Bronchus fibroblast of lung (primary cell): ENCODE measurements around a stretch of chr16.

DNA sequence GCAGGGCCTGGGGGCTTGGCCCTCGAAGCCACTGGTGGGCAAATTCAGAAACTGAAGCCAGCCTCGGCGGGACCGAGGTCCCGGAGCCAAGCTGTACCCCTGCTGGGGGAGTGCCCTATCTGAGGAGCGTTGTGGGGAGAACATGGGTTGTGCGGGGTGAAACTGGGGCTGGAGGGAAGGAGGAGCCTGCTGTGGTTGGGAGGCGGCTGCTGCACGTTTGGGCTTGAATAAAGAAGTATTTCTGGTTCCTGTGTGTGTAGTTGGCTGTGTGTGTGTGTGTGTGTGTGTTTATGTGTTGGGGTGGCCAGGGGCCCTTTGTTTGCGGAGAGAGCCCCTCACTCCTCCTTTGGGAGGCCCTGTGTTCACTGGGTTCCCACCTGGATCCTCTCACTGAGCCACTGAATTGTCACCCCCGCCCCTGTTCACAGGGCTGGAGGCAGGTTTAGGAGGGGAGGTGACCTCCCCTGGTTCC lies 6.0 kb downstream of the ADAD2 start:
- RAMPAGE, long total RNA, result no peak

- RAMPAGE, long total RNA, result no peak
Observed at GRCh38 chr16:84266188-84266804, 26.5 kb upstream of the KCNG4 start.

DNA sequence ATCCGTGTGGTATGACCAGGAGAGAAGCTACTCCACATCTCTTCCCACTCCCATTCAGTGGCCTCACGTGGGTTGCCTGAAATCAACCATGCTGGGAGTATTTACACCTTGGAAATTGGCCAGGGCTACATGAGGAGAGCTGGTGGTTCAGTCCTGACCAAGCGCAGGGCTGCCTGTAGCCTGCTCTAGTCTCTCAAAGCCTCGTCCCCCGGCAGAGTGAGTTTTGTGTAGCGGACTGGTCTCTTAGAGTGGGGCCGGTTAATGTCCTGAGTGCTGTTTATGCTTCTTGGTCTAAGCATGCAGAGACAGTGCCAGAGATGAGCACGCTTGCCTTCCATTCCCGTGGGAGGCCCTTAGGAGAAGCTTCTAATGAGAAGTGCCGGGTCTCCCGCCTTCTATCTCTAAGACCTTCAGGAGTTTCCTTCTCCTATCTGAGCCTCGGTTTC lies 3.8 kb downstream of the WFDC1 start:
- RAMPAGE, long total RNA, result no peak

GRCh38 chr16:84340130-84340888 lies 28.0 kb upstream of the ATP2C2 start:
- RAMPAGE, long total RNA, result no peak

- RAMPAGE, long total RNA, result no peak
Observed at GRCh38 chr16:84362250-84362795, 6.0 kb upstream of the ATP2C2 start.

DNA sequence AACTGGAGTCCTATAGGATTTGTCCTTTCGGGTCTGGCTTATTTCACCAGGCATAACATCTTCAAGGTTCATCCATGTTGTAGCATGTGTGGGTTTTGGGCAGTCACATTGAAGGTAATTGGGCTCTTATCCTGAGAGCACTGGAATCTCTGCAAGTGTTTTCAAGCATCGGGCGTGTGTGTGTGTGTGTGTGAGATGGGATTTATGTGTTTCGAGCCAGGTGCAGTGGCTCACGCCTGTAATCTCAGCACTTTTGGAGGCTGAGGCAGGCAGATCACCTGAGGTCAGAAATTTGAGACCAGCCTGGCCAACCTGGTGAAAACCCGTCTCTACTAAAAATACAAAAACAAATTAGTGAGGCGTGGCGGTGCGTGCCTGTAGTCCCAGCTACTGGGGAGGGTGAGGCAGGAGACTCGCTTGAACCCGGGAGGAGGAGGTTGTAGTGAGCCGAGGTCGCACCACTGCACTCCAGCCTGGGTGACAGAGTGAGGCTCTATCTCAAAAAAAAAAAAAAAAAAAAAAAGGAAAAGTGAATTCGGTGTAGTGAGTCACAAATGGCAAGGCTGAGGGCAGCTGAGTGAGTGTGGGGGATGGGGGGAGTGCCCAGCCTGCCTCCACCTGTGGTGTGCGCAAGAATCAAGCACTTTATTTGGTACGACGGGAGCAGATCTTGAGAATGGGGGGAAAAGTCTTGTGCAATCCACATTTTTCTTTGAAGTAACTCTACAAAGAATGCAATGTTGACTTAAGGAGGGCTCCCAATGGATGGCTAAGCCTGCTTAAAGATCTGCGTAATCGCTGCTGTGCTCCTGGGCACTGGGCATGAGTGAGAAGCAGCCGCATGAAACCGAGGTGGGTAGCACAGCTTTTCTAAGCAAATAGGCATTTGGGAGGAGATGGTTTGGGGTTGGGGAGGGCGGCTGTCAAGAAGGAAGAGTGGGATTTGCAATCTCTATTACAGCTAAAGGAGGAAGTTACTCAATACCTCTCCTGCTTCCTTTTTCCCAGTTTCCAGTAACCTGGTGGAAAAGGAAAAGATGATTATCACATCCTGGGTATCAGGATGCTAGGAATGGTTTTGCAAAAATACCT lies 28.1 kb downstream of the ATP2C2 start:
- RAMPAGE, long total RNA, result no peak

DNA sequence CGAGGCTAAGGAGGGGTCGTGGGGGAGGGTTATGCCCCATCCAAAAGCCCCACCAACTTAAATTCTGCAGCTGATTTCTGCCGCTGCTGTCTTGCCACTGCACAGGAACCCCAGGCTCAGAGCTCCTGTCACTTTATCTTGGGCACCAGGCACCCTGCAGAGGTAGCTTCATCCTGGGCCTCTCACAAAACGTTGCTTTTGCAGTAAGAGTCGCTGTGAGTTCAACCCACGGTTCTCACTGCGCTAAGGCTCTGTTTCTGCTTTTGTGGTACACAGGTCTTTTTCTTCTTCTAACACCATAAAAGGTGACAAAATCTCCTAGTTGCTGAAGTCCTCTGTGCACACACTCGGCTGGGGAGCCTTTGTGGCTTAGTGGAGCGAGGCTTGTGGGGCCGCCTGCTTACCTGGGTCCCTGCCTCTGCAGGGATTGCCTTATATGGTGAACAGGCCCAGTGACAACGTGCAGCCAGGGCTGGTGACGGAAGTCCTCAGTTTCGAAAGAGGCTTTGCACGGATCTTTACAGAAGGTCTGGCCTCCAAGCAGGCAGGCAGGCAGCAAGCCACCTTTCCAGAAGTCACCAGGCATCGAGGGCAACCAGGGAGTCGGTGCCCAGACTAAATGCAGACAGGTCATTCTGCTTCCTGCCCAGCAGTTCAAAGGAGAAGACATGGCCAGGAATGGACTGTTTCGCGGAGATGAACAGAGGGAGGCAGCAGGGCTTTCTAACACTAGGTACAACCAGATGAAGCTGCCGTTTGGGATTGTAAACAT lies 10.4 kb upstream of the MEAK7 start:
- RAMPAGE, long total RNA, result no peak

DNA sequence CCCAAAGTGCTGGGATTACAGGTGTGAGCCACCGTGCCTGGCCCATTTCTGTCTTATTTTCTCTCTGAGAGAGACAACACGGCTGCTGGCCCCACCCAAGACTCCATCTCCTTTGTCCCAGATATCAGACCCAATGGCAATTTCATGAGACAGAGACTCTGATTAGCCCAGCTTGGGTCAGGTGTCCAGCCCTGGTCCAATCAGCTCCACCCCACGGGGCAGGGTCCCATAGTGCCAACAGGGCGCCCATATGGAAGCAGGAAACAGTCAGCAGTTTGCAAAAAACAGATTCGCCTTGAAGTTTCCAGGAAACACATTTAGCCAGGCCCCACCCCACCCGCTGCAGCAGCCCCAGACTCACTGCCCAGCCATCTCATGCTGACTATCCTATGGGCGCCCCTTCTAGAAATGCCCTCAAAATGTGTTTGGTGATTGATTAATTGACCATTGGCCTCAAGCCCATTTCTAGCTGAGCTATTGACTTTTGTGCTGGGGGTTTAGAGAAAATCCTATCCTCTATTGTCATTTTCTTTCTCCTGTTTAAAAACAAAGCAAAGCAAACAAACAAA lies 32.7 kb upstream of the MEAK7 start:
- RAMPAGE, long total RNA, result no peak

GRCh38 chr16:84548852-84549959 lies 44.7 kb upstream of the MEAK7 start:
- RAMPAGE, long total RNA, result no peak

- RAMPAGE, long total RNA, result no peak
Observed at GRCh38 chr16:84566138-84566919, 51.5 kb downstream of the COTL1 start.

DNA sequence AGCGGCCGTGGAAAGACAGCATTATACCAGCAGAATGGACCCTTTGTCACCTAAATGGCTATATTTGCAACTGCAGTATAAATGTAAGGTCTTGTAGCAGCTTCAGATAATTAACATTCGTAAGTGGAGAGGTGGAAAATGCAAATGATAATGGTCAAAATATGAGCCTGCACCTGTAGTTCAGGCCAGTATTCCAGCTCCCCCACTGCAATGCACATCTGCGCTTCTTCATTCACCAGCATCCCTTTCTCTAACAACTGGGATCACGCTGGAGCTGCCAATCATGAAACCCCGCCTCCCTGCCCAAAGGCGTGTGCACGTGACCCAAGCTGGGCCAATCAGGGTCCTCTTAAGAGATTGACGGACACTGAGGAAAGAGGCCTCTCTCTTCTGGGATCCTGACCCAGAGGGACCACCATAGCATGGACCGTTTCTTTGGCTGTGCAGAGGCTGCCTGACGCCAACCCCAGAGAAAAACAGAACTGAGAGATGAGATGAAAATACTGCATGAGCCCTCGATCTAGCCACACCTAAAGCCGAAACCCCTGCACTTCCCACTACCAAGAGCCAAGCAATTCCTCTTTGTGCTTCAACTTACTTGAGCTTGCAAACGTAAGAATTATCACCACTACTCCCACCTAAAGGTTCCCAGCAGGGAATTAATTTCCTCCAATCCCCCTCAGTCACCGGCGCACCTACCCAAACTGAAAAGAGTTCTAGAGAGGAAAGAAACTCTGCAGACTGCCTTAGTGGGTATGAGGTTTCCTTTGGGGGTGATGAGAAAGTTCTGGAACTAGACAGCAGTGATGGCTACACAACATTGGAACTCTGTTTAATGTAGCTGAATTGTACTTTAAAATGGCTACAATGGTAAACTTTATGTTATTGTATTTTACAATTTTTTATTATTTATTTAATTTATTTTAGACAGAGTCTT lies 31.9 kb downstream of the COTL1 start:
- RAMPAGE, long total RNA, result no peak

GRCh38 chr16:84607426-84608128 lies 10.3 kb downstream of the COTL1 start:
- RAMPAGE, long total RNA, result no peak

DNA sequence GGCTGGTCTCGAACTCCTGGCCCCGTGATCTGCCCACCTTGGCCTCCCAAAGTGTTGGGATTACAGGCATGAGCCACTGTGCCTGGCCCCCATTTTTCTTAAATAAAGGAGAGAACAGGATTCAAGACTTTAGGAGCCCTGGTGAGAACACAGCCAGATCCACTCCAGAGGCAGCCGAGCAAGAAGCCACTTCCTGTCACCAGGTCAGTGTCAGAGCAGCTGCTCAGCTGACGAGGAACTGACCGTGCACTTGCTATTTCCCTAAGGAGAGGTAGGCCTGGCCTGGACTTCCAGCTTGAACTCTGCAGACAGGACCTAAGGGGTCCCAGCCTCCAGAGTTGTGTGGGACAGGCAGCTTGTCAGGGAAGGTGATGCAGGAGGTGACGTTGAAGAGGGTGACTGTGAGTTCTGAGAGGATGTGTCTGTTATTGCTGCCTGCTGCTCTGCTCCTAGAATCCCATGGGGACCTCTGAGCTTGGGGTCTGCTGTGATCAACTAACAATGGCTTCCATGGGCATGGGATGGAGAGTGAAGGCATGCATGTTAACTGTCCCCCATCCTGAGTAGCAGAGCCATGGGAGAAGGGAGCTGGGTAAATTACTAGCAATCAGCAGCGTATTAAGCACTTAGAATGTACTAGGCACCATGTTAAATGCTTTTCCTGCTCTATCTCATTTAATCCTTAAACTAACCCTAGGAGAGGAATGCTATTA lies 7.0 kb upstream of the KLHL36 start:
- RAMPAGE, long total RNA, result no peak

DNA sequence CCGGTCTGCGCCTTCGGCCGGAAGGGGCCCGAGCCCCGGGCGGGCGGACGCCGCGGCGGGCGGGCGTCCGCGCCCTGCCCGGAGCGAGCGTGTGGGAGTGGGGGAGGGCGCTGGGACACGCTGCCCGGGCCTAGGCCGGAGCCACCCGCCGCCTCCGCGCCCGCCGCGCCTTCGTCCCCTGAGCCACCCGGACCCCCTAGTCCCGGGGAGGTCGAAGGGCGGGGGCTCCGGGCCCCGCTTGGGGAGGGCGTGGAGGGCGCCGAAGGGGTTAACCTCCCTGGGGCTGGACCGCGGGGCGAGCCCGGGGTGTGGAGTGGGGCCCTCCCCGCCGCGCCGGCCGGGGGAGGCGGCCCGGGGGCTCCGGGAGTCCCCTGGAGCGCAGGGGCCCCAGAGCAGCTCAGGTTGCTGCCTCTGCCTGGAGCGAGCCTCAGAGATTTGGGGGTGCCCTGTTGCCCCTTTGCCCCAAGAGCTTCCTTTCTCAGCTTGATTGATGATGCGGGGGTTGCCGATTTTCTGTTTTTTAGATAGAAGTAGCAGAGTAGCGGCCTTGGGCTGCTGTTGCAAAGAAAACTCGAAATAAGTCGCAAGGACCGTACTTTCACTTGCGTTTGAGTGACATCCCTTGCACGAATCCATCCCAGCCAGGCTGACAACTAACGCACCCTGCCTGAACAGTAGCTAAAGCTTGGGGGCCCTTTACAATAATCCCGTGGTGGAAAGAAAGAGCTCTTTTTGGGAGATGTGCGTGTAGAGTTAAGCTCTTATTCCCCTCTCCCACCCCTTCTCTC lies 513 bp downstream of the USP10 start:
- RAMPAGE, long total RNA, result no peak

GRCh38 chr16:84806632-84807020 lies 13.2 kb upstream of the CRISPLD2 start:
- RAMPAGE, long total RNA, result no peak

GRCh38 chr16:84823410-84824103 lies 3.8 kb downstream of the CRISPLD2 start:
- RAMPAGE, long total RNA, result no peak

GRCh38 chr16:84843710-84844450 lies 24.1 kb downstream of the CRISPLD2 start:
- RAMPAGE, long total RNA, result no peak

DNA sequence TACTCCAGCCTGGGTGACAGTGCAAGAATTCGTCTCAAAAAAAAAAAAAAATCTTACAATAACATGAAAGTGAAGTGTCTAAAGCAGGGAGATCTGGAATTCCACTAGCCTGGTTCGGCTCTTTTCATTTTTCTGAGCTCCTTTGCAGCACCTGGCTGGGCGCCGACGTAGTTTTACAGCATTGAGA lies 27.7 kb downstream of the CRISPLD2 start:
- RAMPAGE, long total RNA, result no peak

GRCh38 chr16:84851186-84851793 lies 31.5 kb downstream of the CRISPLD2 start:
- RAMPAGE, long total RNA, result no peak

DNA sequence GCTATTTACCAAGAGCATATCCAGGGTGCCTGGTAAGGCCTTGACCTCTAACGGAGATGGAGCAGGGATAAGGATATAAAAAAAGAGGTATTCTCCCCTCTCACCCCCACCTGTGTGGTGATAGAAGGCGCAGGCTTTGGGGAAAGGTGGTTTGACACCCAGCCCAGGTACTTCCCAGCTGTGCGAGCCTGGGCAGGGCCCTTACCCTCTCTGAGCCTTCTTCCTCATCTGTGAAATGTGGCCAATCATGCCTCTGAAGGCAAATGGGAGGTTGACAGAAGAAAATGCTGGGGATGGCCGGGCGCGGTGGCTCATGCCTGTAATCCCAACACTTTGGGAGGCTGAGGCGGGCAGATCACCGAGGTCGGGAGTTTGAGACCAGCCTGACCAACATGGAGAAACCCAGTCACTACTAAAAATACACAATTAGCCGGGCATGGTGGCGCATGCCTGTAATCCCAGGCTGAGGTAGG lies 43.6 kb downstream of the CRISPLD2 start:
- RAMPAGE, long total RNA, result no peak